Iris pigment epithelial cell (primary cell): ENCODE results near the gene TBC1D22A.

GRCh38 chr22:46361847-46362957, 26.7 kb downstream of the TRMU start:
- RRBS, result 84% methylated on average over 11 of the region's 36 CpGs

- RRBS, result 65% methylated on average over 1 of the region's 10 CpGs
Measured at GRCh38 chr22:46443700-46444119, 93.7 kb downstream of the CELSR1 start.

- RRBS, result 79% methylated on average over 8 of the region's 34 CpGs
Measured at GRCh38 chr22:46465538-46466607, 71.5 kb downstream of the CELSR1 start.

GRCh38 chr22:46532506-46533237, 4.7 kb downstream of the CELSR1 start:
- RRBS, result no CpG with 5 or more reads among the region's 11 CpGs

DNA sequence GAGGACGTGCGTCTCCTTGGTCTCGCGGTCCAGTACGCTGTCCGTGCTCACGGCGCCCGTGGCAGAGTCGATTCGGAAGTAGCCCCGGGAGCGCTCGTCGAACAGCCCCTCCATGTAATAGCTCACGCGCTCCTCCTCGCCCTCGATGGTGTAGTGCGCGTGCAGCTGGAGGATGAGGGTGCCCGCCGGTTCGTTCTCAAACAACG, 1.3 kb downstream of the CELSR1 start:
- RRBS, result 45% methylated on average over 6 of the region's 25 CpGs

- RRBS, result no CpG with 5 or more reads among the region's 5 CpGs
Measured at GRCh38 chr22:46575939-46576333, 38.5 kb upstream of the CELSR1 start.

GRCh38 chr22:46599018-46599198, 21.3 kb upstream of the GRAMD4 start:
- RRBS, result no CpG with 5 or more reads among the region's 2 CpGs

DNA sequence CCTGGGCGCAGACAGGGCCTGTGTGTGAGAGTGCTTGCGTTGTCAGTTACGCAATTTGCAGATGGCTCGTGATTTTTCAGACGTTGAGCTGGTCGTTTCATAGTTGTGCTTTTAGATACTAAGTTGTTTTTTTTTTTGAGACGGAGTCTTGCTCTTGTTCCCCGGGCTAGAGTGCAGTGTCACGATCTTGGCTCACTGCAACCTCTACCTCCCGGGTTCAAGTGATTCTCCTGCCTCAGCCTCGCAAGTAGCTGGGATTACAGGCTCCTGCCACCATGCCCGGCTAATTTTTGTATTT, 21.0 kb upstream of the GRAMD4 start:
- RRBS, result no CpG with 5 or more reads among the region's 12 CpGs

GRCh38 chr22:46618687-46619183, 1.5 kb upstream of the GRAMD4 start:
- RRBS, result 51% methylated on average over 2 of the region's 18 CpGs

DNA sequence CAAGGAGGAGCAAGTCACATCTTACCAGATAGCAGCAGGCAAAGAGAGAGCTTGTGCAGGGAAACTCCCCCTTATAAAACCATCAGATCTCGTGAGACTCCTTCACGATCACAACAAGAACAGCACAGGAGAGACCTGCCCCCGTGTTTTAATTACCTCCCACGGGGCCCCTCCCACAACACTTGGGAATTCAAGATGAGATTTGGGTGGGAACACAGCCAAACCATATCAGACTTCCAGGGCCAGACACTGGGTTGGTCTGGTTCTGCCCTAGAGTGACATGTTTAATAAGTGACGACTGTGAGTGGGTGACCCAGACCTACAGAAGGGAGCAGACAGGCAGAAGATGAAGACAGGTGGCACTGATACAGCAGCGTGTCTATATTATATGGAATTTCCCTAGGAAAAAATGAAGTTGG, 26.7 kb downstream of the GRAMD4 start:
- RRBS, result no CpG with 5 or more reads among the region's 6 CpGs

DNA sequence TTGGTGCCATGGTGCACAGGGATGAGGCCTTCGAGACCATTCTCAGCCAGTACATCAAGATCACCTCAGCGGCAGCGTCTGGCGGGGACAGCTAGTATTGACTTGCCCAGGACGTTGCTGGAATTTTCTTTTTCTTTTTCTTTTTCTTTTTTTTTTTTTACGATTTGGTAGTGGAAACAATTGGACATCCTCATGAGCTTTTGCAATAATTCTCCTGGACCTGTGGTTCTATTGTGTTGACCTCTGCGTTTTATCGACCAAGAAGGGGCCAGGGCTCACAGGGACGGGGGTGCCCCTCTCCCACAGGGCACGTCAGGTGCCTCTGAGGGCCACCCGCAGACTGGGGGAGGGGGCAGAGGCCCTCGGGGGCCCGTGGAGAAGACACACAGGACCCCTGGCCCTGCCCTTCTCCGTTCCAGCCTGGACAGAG, 57.0 kb downstream of the GRAMD4 start:
- RRBS, result no CpG with 5 or more reads among the region's 14 CpGs

DNA sequence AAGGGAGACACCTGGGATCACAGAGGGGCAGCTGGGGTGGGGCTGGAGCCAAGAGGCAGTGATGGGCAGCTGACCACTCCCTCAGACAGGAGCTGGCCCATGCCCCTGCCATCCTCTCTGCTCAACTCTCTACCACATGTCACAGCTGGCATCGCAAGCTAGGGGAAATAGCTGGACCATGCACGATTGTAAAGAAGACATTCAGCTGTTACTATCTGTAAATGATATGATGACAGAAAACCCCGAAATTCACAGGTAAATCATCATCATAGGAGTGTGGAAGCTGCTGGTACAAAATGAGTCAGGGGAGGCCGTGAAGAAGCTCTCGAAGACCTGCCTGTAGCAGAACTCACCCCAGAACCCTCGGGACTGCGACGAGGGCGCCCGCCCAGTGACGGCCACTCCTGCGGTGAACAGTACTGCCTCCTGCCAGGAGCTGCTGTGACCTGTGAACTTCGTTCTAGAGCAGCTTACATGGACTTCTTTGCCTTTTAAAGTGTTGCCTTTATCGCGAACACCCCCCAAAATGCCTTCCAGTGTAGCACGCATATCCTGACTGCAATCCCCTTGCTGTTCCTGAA, 55.8 kb downstream of the CERK start:
- RRBS, result no CpG with 5 or more reads among the region's 16 CpGs

DNA sequence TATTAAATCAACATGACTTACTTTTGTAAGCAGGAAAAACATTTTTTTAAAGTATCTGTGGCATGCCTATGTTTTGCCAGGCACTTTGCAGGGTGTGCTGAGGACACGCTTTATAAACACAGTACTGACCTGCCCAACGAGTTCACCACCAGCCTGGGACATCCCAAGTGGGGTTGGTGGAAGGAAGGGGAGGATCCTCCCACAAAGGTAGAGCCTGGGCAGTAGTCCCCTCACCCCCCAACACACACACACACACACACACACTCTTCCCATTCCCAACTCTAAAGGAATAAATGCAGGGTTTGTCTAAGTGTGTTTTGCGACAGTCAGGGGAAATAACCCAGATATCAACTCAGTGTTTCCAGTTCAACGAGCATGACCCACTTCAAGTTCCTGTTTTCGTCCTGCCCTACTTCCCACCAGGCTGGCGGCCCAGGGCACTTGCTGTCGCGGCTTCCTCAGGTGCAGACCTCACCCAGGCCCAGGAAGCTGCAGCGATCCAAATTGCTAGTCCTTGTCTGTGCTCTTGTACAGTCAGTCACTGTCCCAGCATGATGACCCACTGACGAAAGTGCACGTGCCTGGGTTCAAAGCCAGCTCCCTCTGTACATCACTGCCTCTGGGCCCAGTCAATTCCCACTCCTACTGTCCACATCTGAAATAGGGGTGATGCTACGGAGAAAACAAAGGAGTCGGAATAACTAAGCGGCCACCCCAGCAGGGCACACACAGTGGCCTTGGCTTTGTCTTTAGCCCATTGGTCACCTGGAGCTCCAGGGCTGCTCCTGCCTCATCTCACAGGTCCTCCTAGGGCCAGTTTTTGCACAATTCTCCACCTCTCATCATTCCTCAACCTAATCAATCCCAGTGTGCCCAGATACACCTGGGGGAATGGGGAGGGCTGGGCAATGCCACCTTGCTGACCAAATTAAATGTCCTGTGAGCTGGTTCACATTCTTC, 2.9 kb downstream of the CERK start:
- RRBS, result no CpG with 5 or more reads among the region's 14 CpGs

GRCh38 chr22:46749188-46749850, 11.3 kb upstream of the CERK start:
- RRBS, result no CpG with 5 or more reads among the region's 12 CpGs

GRCh38 chr22:46761938-46762761, at the start of gene TBC1D22A:
TSS of gene TBC1D22A (plus strand) at chr22:46762650.
- RRBS, result 1% methylated on average over 10 of the region's 61 CpGs

DNA sequence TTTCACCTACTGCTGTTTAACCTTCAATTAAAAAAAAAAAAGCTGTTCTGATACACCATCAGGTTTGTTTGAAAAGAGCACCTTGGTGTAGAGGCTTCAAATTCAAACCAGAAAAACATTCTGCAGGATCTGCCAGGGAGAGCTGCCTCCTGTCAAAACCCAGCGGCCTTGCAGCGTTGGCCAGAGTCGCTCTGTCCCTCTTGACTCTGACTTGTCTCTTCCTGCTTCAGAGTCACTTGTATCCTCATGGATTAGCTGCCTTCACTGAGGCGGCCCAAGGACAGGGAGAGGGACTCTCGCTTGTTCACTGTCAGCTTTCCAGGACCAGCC, 17.9 kb downstream of the TBC1D22A start:
- RRBS, result no CpG with 5 or more reads among the region's 5 CpGs

- RRBS, result no CpG with 5 or more reads among the region's 14 CpGs
Measured at GRCh38 chr22:46917980-46918620, 155.7 kb downstream of the TBC1D22A start.

DNA sequence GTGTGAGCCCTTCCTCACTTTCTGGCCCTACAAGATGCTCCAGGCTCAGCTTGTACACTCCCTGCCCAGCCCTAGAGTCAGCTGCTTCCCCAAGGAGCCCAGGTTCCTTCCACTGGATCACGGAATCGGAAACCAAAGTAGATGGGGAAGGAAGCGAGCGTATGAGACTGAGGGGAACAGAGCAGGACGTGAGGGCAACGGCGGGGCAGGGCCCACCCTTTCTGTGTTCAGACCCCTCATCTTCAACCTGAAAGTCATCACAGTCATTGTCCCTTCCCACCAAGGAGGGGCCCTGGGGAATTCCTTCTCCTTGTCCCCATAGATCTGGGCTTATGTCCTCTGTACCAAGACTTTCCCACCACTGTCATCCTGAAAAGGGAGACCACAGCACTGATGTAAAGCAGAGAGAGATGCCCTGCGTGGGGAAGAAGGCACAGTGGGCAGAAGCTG, 605.9 kb upstream of the TAFA5 start:
- RRBS, result no CpG with 5 or more reads among the region's 8 CpGs

DNA sequence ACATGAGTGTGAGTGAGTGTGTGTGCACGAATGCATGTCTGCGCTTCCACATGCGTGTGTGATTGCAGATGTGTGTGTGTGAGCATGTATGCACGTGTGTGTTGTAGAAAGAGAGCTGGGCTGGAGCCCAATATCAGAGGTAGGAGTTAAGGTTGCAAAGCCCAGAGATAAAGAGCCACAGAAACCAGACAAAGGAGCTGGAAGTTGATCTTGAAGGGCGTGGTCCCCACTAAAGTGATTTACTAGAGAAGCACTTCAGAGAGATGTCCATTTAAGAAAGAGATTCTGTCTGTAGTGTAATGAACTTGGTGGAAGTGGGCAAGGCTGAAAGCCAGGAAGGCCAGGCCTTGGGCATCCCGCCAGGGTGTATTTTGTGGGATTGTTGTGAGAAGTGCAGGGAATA, 328.2 kb upstream of the TAFA5 start:
- RRBS, result no CpG with 5 or more reads among the region's 6 CpGs

DNA sequence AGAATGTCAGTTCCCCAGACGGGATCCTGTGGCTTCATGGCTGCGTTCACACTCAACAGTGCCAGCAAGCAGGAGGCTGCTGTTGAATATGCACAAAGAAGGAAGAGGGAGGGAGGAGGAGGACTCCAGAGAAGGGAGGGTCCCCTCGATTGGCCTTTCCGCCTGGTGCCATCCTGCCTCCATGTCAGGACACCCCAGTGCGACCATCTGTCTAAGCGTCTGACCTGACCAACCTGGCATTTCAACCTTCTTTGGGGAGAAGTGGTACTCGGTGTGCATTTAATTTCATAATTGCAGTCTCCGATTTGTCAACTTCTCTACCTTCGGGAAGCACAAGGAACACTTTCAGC, 235.1 kb upstream of the TAFA5 start:
- RRBS, result no CpG with 5 or more reads among the region's 9 CpGs